Testis (tissue), 5 donors: ENCODE data around the genes HNRNPK and GOLM1.

GRCh38 chr9:83623193-83624191, 549 bp downstream of the IDNK start:
- PRO-cap, 3 experiments: peak in 3 of 3 experiments; most common plus-strand start chr9:83623343 (in 2); most common minus-strand start chr9:83623309 (in 2)
- RAMPAGE, long total RNA, 2 experiments: no peak in any of the 2 experiments
- RRBS: 2% methylated on average over 4 of the region's 58 CpGs

DNA sequence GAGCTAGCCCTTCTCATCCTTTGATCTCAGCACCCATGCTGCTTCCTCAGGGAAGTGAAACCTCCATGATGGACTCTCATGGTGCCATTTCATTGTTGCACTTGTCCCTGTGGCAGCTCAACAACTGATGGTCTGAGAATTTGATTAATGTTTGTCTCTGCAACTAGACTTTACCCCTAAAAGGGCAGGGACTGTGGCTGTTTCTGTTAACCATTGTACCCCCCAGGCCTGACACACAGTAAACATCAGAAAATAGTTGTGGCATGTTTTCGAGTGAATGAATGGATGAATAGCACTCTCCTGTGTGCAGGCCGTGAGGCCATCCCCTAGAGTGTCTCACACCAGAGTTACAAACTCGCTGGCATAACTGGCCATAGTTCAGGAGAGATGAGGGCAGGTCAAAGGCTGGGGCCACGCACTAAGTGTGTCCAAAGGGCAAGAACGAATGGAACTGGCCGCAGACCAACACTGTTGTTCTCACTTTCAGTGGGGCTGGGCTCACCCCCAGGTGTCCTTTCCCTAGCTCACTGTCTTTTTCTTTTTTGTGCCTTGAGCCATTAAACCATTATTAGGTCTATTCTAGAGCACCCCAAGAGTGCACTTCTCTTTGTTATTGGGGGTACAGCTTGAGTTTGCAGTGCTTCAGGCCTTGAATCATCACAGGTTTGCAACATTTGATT, 6.8 kb downstream of the IDNK start:
- PRO-cap, 3 experiments: no peak in any of the 3 experiments
- RAMPAGE, long total RNA, 2 experiments: no peak in any of the 2 experiments
- RRBS: no CpG with 5 or more reads among the region's 6 CpGs

DNA sequence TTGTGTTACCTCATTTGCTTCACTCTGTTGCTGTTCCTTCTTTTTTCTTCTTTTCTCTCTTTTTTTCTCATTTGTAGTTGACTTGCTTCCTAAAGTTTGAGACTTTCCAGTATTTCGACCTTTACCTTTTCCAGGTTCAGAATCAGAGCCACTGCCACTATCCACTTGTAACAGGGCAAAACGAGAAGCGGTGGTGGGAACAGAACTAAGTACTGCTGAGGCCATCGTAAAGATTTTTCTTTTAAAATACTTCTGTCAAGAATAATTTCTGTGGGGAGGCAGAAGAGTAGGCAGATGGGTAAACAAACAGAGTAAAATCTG, 11.3 kb downstream of the GKAP1 start:
- PRO-cap, 3 experiments: no peak in any of the 3 experiments
- RAMPAGE, long total RNA, 2 experiments: start-site peak on the minus strand in 1 of 2 experiments, centred at position 155 of the sequence, 62 reads per replicate
- RRBS: no CpG with 5 or more reads among the region's 4 CpGs

- PRO-cap, 3 experiments: no peak in any of the 3 experiments
- RAMPAGE, long total RNA, 2 experiments: no peak in any of the 2 experiments
- RRBS: no CpG with 5 or more reads among the region's 3 CpGs
Observed at GRCh38 chr9:83966934-83967989, 10.7 kb upstream of the C9orf64 start.

DNA sequence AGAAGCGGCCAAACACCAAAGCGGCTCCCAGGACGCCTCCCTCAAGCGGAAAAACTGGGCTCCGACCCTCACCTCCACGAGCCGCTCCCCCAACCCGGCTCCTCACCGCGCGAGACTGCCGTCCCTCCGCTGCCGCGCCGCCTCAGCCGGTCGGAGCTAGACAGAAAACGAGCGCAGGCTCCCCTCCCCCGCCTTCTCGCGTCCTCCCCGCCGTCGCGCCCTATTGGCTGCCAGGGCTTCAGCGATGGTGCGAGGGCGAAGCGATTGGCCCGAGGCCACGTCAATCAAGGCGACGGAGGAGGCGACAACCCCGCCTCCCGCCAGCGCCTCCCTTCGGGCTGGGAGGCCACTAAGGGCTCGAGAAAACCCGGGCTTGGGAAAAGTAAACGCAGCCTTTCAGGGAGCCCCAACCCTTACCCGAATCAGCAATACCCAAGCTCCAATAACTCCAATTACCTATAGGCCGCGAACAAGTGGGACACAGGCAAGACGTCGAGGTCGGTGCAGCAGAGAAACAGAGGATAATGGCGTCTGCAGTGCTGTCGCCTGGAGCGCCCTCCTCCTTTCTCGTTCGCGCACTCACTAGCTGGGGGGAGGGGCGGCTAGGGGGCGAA, at the start of gene HNRNPK:
Gene HNRNPK (minus strand): TSS at position 169 of the 614 bp plus-strand sequence.
- PRO-cap, 3 experiments: peak in 3 of 3 experiments; most common plus-strand start position 283 of the sequence (in 2); most common minus-strand start position 198 of the sequence (in 3)
- RAMPAGE, long total RNA, 2 experiments: start-site peak on the plus strand in 1 of 2 experiments, centred at position 308 of the sequence, 141 reads per replicate; start-site peak on the minus strand in 2 of 2 experiments, centred at positions 165 to 563 of the sequence, 14,935 to 39,651 reads per replicate
- RRBS: 2% methylated on average over 14 of the region's 57 CpGs

DNA sequence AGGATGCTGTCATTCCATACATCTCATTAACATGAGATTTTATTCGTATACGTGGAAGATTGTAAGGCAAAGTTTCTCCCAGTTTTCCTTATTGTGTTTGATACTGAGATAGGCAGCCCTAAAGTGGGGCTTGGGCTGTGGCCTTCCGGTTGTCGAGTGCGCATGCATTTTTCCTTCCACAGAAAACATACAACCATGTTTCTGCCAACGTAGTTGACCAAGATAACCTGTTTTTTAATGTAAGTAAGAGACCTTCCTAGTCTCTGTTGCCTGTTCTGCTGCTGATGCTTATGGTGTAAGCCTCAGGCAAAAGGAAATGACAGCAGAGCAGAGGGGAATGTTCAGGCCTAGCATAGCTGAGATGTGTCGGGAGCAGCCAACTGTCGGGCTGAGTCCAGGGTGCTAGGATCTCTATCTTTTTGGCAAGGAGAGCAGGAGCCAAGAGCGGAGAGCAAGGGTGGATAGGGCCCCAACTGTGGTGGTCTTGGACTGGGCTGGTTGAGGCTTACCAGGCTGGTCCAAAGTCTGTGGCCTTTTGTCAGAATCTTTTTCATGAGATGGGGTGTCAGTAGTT, 2.5 kb downstream of the NTRK2 start:
- PRO-cap, 3 experiments: peak in 1 of 3 experiments; most common plus-strand start position 359 of the sequence (in 1)
- RAMPAGE, long total RNA, 2 experiments: no peak in any of the 2 experiments
- RRBS: no CpG with 5 or more reads among the region's 9 CpGs

DNA sequence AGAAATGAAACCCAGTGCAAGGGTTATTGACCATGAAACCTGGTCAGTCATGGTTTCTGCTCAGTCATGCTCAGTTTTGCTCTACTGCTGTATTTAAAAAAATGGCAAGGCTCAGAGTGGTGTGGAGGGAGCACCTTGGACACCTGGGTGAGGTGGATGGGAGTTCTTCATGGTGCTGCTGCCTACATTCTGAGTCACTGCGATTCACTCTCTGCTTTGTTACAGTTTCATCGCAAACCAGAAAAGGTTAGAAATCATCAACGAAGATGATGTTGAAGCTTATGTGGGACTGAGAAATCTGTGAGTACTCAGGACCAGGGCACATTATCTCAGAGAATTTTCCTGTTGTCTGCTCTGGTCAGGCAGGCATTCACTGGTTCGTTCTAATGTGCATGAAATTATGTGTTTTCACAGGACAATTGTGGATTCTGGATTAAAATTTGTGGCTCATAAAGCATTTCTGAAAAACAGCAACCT, 32.4 kb downstream of the NTRK2 start:
- PRO-cap, 3 experiments: no peak in any of the 3 experiments
- RAMPAGE, long total RNA, 2 experiments: no peak in any of the 2 experiments
- RRBS: no CpG with 5 or more reads among the region's 4 CpGs

DNA sequence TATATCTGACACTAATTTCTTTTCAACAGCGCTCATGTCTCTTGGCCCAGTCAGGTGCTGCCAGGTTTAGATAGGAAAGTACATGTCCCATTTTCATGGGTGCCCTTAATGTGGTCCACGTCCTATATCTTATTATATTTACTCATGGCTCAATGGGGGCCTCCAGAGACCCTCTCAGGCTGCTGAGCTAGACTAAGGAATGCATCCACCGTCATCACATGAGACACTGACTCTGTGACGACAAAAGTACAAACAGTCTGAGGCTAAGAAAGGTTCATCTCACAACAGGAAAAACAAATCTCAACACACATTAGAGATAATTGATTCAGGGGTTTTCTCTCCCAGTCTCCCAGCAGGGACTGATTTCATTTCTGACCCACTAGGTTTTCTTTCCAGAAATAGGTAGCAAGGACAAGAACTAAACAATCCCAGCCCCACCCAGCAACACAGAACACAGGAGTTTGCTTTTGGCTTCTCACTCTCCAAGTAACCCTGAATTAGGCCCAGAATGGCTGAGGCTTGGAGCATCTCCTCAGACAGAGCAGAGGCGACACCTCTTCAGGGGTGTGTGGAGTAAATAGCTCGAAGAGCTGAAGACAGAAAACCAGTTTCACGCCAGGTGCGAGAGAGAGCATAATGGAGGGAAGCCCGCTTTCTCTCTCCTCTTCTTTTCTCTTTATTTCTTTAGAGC, 144.4 kb downstream of the NTRK2 start:
- PRO-cap, 3 experiments: no peak in any of the 3 experiments
- RAMPAGE, long total RNA, 2 experiments: no peak in any of the 2 experiments
- RRBS: no CpG with 5 or more reads among the region's 9 CpGs

DNA sequence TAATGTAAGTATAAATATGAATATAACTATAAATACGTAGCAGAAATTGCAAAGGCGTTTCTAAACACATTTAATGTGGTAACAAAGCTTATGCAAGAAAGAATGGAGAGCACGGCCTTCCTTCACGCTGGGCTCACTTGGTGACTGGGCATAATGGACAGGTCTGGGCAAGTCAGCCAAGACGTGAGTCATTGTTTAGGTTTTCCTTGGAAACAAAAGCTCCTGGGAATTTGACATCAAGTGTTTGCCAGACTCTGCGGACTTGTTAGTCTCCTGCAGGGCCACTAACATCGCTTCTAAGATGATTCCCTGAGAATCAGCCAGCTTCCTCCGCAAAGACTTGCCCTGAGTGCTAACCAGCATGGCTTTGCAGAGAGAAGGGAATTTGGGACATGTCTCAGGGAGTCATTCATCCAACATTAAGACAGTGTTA, 182.4 kb downstream of the NTRK2 start:
- PRO-cap, 3 experiments: no peak in any of the 3 experiments
- RAMPAGE, long total RNA, 2 experiments: no peak in any of the 2 experiments
- RRBS: no CpG with 5 or more reads among the region's 8 CpGs

DNA sequence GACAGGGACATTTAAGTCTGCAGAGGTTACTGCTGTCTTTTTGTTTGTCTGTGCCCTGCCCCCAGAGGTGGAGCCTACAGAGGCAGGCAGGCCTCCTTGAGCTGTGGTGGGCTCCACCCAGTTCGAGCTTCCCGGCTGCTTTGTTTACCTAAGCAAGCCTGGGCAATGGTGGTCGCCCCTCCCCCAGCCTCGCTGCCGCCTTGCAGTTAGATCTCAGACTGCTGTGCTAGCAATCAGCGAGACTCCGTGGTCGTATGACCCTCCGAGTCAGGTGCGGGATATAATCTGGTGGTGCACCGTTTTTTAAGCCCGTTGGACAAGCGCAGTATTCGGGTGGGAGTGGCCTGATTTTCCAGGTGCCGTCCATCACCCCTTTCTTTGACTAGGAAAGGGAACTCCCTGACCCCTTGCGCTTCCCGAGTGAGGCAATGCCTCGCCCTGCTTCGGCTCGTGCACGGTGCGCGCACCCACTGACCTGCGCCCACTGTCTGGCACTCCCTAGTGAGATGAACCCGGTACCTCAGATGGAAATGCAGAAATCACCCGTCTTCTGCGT, 407.6 kb downstream of the NTRK2 start:
- PRO-cap, 3 experiments: no peak in any of the 3 experiments
- RAMPAGE, long total RNA, 2 experiments: no peak in any of the 2 experiments
- RRBS: no CpG with 5 or more reads among the region's 27 CpGs

GRCh38 chr9:85522369-85523429, 219.1 kb downstream of the AGTPBP1 start:
- PRO-cap, 3 experiments: peak in 3 of 3 experiments; most common plus-strand start chr9:85522769 (in 3); most common minus-strand start chr9:85522663 (in 2)
- RAMPAGE, long total RNA, 2 experiments: no peak in any of the 2 experiments
- RRBS: 1% methylated on average over 9 of the region's 70 CpGs

- PRO-cap, 3 experiments: no peak in any of the 3 experiments
- RAMPAGE, long total RNA, 2 experiments: no peak in any of the 2 experiments
- RRBS: no CpG with 5 or more reads among the region's 3 CpGs
Observed at GRCh38 chr9:86012478-86013453, 71.8 kb downstream of the NAA35 start.

- PRO-cap, 3 experiments: no peak in any of the 3 experiments
- RAMPAGE, long total RNA, 2 experiments: no peak in any of the 2 experiments
- RRBS: no CpG with 5 or more reads among the region's 5 CpGs
Observed at GRCh38 chr9:86021192-86021592, 78.2 kb downstream of the GOLM1 start.

DNA sequence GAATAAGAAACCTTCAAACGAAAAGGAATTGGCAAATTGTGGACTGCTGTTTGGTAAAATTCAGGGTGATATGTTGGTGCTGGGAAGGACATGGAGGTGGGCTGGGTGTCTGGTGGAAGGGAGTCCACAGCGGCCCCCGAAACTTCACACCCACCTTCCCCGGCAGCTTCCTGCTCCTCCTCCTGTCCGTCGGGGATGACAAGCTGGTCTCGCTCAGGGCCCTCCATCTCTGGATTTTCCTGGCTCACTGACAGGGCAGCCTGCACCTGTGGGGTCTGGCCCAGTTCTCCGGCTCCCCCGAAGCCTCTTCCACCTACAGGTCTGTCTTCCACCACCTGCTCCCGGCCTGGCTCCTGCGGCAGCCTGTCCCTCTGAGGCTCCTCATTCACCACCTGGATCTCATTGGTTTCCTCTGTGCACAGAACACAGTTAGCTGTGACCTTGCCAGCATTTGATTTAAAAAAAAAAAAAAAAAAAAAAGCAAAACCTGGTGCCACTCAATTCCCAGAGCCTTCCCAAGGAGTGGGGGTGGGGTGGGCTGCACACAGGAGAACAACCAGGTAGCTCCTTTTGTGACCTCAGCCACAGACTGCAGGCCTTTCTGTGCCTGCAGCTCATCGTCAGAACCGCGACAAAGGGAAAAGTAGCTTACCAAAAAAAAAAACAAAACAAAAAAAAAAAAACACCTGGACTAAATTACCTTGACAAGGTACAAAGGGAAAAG, 64.0 kb downstream of the GOLM1 start:
- PRO-cap, 3 experiments: no peak in any of the 3 experiments
- RAMPAGE, long total RNA, 2 experiments: start-site peak on the minus strand in 2 of 2 experiments, centred at positions 158 to 540 of the sequence, 40 to 207 reads per replicate
- RRBS: 93% methylated on average over 3 of the region's 14 CpGs

DNA sequence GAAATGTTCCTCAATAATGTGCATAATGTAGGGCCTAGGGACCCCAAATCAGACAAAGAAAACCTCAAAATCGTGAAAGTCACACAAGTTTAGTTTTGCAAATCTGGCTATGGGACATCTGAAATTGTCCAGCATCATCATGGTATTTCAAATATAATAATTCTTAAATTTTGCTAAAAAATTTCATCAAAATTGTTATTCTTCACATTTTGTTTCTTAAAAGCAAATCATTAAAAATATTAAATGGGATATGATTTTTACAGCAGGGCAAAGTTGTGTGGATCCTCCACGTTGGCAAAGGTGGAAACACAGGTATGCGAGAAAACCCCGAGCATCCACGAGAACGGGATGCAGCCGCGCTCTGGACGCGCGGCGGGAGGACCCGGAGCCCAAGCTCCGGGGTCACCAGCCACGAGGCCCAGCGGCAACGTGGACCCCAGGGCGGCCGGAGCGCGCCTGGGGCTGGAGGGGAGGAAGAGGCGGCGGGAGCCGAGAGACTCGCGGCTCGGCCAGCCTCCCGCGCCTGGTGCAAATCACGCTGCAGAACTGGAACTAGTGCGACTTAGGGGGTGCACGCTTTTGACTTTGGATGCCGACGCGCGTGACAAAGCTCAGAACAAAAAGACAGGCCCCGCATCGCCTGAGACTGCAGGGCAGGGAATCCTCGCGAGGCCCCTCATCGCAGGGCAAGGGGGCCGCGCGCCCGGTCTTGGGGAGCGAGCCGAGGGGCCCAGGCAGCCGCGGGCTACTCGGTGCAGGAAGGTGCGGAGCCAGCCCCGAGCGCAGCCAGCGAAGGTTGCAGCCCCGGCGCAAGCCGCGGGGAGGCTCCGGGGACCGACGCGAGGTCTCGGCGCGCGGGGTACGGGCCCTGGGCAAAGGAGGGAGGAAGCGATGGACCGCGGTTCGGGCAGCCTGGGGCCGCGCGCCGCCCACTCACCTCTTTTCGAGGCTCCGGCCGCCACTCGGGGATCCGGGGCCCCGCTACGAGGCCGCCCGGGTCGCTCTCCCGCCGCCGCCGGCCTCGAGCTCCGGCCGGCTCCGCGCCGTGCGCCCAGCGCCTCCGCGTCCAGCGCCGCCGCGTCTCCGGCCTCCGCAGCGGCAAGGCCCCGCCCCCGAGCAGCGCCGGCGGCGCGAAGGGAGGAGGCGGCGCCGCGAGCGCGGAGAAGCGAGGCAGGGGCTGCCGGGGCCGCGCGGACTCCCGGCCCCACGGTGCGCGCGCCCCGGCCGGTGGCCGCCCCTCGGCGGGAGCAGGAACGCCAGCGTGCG, at the start of gene GOLM1:
Gene GOLM1 (minus strand): TSS at position 1,085 of the 1,266 bp plus-strand sequence.
- PRO-cap, 3 experiments: peak in 3 of 3 experiments; most common plus-strand start position 351 of the sequence (in 1); most common minus-strand start position 1,100 of the sequence (in 2)
- RAMPAGE, long total RNA, 2 experiments: start-site peak on the plus strand in 1 of 2 experiments, centred at position 1,228 of the sequence, 18 reads per replicate
- RRBS: 1% methylated on average over 63 of the region's 137 CpGs

GRCh38 chr9:86352549-86353257, 1.5 kb downstream of the TUT7 start:
- PRO-cap, 3 experiments: peak in 2 of 3 experiments; most common plus-strand start chr9:86352739 (in 2)
- RAMPAGE, long total RNA, 2 experiments: no peak in any of the 2 experiments
- RRBS: no CpG with 5 or more reads among the region's 7 CpGs

DNA sequence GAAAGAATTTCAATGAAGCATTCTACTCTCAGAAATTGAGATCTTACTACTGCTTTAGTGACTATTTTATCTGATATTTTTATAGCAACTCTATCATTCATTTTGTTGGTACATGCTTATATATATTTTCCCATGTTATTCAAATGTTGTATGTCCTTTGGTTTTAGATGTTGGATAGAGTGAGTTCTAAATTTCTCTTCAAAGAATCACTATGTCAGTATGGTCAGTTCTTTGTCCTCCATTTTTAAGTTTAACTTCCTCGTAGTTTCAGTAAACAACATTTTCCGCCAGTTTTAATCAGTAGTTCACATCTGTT, 82.1 kb upstream of the TUT7 start:
- PRO-cap, 3 experiments: no peak in any of the 3 experiments
- RAMPAGE, long total RNA, 2 experiments: no peak in any of the 2 experiments
- RRBS: no CpG with 5 or more reads among the region's 2 CpGs

DNA sequence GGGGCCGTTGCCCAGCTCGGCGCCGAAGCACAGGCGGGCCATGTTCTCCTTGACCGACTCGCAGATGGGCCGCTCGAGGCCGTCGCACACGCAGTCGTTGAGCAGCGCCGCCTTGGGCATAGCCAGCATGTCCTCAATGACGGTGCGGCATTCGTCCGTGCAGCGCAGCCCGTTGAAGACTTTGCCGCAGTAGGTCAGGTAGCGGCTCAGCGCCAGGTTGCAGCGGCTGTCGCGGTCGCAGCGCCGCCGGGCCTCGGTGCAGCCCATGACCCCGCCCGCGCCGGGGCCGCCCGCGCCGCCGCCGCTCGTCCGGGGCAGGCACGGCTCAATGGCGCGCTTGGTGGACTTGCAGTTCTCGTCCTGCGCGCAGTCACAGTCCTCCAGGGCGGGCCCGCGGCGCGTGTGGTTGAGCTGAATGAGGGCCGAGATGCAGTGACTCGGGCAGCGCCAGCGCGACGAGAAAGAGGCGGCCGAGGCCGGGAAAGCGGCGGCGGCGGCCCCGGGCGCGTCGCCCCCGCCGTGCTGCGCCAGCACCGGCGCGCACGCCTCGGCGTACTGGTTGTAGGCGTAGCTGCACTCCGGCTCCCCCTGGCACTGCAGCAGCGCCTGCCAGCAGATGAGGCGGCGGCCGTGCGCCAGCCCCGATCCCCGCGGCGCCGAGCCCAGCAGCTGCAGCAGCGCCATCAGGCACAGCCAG, 1.1 kb downstream of the GAS1 start:
- PRO-cap, 3 experiments: peak in 3 of 3 experiments; most common plus-strand start position 351 of the sequence (in 3); most common minus-strand start position 526 of the sequence (in 3)
- RAMPAGE, long total RNA, 2 experiments: no peak in any of the 2 experiments
- RRBS: 1% methylated on average over 8 of the region's 94 CpGs

- PRO-cap, 3 experiments: peak in 1 of 3 experiments; most common plus-strand start chr9:87223920 (in 1)
- RAMPAGE, long total RNA, 2 experiments: no peak in any of the 2 experiments
- RRBS: no CpG with 5 or more reads among the region's 7 CpGs
Observed at GRCh38 chr9:87223402-87224085, 274.1 kb upstream of the DAPK1 start.

DNA sequence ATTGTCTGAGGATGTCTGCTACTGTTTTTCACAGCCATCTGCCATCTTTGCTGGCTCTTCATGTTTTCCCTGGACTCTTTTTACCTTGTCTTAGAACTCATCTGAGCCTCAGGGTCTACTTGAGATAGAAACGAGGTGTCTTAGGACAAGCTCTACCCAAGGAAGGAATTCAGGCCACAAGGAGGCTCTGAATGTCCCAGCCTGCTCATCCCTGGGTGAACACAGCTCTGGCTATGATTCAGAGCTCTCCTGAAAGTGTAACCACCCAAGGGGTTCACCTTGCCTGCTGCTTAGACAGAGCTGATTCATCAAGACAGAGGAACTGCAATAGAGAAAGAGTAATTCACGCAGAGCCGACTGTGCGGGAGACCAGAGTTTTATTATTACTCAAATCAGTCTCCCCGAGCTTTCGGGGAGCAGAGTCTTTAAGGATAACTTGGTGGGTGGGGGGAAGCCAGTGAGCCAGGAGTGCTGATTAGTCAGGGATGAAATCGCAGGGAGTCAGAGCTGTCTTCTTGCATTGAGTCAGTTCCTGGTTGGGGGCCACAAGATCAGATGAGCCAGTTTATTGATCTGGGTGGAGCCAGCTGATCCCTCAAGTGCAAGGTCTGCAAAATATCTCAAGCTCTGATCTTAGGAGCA, 123.7 kb upstream of the DAPK1 start:
- PRO-cap, 3 experiments: no peak in any of the 3 experiments
- RAMPAGE, long total RNA, 2 experiments: no peak in any of the 2 experiments
- RRBS: no CpG with 5 or more reads among the region's 7 CpGs